Neural cell (in vitro differentiated cells): ENCODE data around the genes DBT, GPR88 and NBPF6.

- RAMPAGE, long total RNA = no peak
Measured at GRCh38 chr1:99900449-99901030, 50.4 kb downstream of the AGL start.

DNA sequence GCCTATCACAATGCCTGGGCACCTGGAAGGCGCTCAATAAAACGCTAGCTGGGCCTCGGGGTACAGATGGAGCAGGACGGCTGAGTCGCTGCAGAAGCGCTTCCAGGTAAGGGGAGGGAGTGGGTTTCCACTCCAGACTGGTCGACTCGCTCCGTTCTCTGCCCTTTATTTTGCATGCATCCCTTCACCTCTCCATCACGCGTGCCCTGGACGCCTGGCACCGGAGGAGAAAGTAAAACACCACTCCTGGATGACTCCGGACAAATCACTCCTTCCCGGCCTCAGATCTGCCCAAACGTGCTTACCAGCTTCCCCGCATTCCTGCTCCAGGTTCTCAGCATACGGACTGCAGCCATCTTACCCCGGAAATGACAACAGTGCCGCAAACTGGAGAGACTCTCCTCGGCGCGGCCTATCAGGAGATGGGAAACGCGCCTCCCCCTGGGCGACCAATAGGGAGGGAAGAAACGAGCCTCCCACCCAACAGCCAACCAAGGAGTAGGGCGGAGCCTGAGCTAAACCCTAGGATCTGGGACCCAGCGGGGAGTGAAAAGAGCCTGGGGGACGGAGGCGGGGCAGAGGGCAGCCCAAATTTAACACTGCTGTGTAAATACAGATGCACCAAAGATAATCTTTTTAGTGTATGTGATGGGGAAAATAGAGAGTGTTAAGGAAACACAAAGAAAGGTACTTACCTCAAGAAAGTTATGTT lies at the start of gene DBT:
Gene DBT, minus strand, starts transcription at position 370 of the 712 bp plus-strand sequence.
- RAMPAGE, long total RNA = no peak

DNA sequence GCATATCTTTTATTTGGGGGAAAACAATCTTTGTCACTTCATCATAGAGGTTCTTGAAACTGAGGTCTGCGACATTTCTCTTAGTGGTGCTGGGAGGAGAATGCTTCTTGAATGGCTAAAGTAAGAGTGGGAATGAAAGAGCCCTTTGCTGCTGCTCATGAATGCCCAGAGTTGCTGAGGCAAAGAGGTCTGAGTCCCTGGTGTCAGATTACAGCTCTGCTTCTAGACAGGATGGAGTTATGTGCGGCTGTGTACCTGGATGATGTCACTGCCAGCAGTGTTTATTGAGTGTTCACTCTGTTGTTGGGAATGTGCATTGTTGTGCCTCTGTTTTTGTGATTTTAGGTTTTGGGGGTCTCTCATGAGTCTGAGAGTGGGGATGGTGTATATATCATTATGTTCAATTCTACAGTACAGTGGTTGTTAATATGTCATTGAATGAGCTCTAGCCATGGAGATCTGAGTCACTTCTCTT lies 2.6 kb downstream of the CDC14A start:
- RAMPAGE, long total RNA = no peak

GRCh38 chr1:100537987-100538588 lies at the start of gene GPR88:
Gene GPR88, plus strand, starts transcription at chr1:100538139.
- RAMPAGE, long total RNA = start-site peak on the plus strand at chr1:100538137-100538221, 112 and 54 reads in 2 replicates

DNA sequence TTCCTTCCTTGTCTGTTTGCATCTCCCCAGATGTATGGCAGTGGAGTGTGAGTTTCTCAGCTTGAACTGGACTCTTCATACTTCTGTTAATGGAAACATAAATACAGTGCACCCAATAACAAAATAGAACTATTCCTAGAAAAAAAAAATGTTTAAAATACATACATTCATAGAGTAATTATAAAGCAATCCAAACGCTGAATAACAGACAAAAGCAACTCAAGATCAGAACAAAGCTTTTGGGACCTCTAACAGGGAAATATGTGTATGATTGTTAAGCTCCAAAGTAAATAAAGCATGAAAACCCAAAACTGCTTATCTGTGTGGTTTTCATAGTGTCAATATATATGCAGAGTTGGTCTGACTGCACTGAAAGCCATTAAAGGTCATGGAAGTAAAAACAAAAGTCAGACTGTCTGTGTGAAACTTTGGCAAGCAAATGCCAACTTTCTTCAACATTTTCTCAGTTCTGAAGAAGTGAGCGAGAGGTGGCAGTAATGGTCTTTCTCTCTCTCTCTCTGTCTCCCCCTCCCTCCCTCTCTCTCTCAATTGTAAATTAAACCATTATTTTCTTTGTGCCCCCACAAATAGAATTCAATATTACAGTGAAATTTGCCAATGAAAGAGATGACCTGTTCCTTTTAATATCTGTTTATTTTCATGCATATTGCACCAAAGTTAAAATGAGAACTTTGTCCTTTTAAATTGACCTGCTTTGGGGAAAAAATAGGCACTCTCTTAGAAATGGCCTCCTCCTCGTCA lies 100.1 kb upstream of the S1PR1 start:
- RAMPAGE, long total RNA = no peak

DNA sequence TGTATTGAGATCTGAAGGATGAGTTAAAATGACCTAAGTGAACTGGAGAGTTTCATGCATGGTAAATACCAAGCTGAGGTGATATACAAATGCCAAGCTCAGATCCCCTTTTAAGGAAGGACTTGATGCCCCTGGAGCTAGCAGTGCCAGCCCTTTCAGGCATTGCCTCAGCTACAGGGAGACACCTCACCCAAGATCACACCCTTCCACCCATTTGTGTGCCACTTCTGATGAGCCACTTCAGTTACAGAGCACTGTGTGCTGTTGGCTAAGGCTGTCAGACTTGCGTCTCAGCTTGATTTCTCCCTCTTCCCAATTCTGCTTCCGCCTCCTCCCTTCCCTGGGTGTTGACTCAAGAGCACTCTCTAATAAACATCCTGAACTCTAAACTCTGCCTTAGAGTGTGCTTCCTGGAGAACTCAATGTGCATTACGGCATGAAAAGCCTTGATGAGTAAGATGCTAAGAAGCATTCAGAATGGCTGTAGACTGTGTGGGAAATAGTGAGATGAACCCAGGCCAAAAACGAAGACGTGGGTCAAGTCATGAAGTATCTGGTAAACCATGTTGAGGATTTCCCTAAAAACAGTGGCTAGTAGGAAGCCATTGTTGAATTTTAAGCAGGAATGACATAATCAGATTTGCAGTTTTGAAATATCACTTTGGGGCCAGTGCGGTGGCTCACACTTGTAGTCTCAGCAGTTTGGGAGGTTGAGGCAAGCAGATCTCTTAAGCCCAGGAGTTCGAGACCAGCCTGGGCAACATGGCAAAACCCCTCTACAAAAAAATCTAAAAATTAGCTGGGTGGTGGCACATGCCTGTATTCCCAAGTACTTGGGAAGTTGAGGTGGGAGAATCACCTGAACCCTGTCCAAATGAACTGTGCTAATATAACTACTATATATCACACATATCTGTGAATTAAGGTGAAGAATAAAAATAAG lies 54.8 kb upstream of the S1PR1 start:
- RAMPAGE, long total RNA = no peak

DNA sequence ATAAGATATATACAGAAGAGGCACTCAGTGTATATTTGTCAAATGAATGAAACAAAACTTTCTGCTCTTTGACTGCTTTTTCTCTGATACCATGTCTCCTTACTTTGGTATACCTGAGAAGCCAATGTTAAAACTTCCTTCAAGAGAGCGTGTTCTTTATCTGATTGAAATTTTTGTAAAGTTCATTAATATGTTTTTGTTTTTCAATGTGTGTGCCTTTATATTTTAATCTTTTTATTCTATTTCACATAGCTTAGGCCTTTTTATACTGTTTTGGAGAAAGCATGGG lies 51.8 kb upstream of the S1PR1 start:
- RAMPAGE, long total RNA = no peak

- RAMPAGE, long total RNA = no peak
Measured at GRCh38 chr1:101193549-101194112, 43.2 kb upstream of the S1PR1 start.

GRCh38 chr1:101247919-101248191 lies 11.0 kb downstream of the S1PR1 start:
- RAMPAGE, long total RNA = no peak

DNA sequence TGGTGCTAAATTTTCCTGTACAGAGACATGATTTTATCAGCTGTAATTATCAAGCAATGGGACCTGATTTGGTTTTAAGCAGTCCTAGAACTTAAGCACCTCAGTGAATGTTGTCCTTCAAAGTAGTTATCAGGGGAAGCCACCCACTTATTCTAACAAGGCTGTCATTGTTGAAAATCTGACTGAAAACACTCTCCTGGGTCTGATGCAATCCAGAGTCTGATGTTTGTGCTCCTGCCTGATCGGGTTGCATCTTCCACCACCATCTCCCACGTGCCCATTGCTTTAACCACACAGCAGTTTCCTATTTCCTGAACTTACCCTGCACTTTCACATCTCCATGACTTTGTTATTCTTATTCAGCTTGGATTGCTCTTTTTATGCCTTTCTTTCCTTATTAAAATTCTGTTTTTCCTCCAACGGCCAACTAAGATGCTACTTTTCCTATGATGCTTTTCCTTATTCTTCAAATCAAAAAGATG lies 54.9 kb downstream of the S1PR1 start:
- RAMPAGE, long total RNA = no peak

DNA sequence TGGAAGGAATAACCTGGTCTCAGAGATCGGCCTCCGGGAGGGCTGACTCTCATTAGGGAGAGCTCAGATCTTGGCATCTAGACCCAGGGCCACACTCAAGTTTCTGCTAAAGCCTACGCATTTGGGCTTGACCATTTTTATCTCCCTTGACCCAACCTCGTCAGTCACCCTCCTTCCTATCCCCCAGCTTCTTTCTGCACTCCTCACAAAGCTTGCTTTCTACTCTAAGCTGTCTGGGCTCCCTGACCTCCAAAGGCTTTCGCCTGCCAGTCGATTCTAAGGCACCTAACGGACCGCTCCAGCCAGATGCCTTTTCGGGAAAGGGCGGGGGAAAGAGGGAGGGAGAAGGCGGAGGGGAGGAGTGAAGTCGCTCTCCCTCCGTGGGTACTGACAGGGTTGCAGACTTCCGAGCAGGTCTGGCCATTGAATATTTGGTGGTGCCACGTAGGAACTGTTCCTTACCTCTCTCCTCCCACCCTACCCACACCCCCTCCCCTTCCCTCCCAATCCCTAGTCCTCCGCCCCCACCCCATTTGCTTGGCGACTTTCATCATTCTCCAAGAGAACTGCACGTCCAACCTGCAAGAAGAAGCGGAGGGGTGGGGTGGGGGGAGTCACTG lies 1.4 kb downstream of the COL11A1 start:
- RAMPAGE, long total RNA = no peak

DNA sequence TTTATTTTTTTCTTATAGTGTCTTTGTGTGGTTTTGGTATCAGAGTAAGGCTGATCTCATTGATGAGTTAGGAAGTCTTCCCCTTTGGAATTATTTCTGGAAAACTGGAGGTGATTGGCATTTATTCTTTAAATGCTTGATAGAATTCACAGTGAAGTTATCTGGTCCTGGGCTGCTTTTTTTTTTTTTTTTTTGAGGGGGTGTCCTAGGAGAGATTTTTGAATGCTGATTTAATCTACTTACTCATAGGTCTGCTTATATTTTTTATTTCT lies 219.7 kb downstream of the AMY1C start:
- RAMPAGE, long total RNA = no peak

- RAMPAGE, long total RNA = no peak
Measured at GRCh38 chr1:104072904-104073126, 323.1 kb downstream of the AMY1C start.

GRCh38 chr1:107622924-107623416 lies 342.0 kb downstream of the VAV3 start:
- RAMPAGE, long total RNA = no peak

DNA sequence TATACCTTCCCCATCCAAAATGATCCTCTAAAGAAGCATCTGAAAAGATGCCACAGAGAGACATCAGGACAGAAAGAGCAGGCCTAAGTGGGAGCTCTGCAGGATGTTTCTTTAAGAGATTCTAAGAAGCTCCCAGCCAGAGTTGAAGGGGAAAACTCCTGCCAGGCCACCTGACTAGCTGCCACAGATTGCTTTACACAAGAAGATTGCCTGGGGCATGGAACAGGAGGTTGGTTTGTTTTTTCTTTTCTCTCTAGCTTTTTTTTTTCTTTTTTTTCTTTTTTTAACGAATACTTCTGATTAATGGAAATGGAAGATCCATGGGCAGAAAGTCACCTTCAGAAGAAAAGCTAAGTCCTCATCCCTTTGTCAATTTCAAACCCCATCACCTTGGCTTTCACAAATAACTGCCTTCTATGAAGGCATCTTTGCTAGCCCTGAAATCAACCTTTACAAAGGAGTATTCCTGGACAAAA lies 275.7 kb downstream of the VAV3 start:
- RAMPAGE, long total RNA = no peak

- RAMPAGE, long total RNA = no peak
Measured at GRCh38 chr1:107897282-107897989, 67.5 kb downstream of the VAV3 start.

DNA sequence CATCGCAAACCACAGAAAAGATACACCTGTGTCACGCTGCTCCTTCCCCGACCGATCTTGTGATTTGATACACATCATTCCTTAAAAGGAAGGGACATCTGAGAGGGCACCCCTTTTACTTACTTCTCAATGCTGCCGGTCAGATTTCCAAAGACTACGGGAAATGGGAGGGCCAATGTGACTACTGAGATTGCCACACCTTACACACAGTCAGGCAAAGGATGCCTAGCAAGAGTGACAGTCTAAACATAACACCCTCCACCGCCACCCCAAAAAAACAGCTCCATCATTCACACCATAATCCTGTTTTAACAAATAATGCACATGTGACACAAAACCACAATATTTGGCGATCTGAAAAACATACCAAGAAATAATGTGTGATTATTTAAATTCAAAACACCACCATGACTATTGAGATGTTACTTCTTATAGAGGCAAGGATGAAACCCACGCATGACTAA lies 28.1 kb downstream of the VAV3 start:
- RAMPAGE, long total RNA = no peak

- RAMPAGE, long total RNA = no peak
Measured at GRCh38 chr1:107963301-107964281, 1.4 kb downstream of the VAV3 start.

DNA sequence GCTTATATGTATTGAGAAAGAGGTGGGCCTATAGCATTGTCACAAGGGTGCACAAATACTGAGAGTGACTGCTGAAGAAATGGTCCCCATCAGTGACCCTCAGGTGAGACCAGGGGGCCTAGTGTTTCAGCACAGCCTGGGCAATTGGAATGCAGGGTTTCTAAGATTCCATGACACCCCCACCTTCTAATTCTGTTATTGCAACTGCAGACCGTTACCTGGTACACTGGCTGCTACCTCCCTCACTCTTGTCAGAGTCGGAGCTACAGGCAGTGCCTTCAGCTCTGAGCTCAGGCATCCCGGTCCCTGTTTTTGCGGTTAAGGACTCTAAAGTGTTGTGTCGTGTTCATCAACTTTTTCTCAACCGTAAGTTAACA lies at the start of gene NBPF6:
Gene NBPF6, plus strand, starts transcription at position 245 of the 377 bp plus-strand sequence.
- RAMPAGE, long total RNA = no peak

GRCh38 chr1:108590251-108590907 lies 30.5 kb downstream of the EEIG2 start:
- RAMPAGE, long total RNA = no peak